ENCODE measurements around the gene SGO1.

DNA sequence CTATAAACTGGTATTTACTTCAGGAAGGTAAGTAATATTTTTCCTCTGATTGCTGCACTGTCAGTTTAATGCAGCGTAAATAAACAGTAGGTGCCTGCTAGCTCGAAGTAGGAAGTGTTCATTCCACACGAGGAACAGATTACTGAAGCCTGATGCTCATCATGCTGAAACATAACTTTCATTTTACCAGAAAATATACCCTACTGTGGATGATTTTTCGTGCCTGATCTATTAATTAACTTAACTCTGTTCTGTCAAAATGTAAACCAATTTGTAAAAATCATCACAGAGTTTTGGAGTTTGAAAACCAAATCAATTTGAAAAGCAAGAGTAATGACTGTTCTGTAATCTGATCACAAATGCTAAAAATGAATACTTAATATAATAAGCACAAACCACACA lies 15.4 kb upstream of the SATB1 start:
- CAGE, long polyA plus RNA, result no peak
- RRBS, result no CpG with 5 or more reads among the region's 4 CpGs

GRCh38 chr3:19947610-19948362 lies 889 bp downstream of the RAB5A start:
- CAGE, long polyA plus RNA, result no peak
- RRBS, result 2% methylated on average over 6 of the region's 26 CpGs

- CAGE, long polyA plus RNA, result no peak
- RRBS, result no CpG with 5 or more reads among the region's 2 CpGs
Measured at GRCh38 chr3:20114525-20115093, 71.4 kb downstream of the SGO1 start.

GRCh38 chr3:20185219-20185706 lies 743 bp downstream of the SGO1 start:
- CAGE, long polyA plus RNA, result no peak
- RRBS, result no CpG with 5 or more reads among the region's 15 CpGs

- CAGE, long polyA plus RNA, result no peak
- RRBS, result 1% methylated on average over 11 of the region's 65 CpGs
Measured at GRCh38 chr3:20185760-20186694, at the start of gene SGO1. SGO1 (minus strand) TSS chr3:20186206.

GRCh38 chr3:23392594-23393741 lies 189.8 kb downstream of the UBE2E2 start:
- CAGE, long polyA plus RNA, result no peak
- RRBS, result no CpG with 5 or more reads among the region's 7 CpGs

- CAGE, long polyA plus RNA, result no peak
Measured at GRCh38 chr3:23524416-23524624, 281.4 kb upstream of the UBE2E1 start.

GRCh38 chr3:23943880-23944660 lies 1.0 kb upstream of the NR1D2 start:
- CAGE, long polyA plus RNA, result no peak
- RRBS, result no CpG with 5 or more reads among the region's 15 CpGs

- CAGE, long polyA plus RNA, result no peak
- RRBS, result no CpG with 5 or more reads among the region's 1 CpG
Measured at GRCh38 chr3:24244505-24245004, 250.1 kb downstream of the THRB start.

DNA sequence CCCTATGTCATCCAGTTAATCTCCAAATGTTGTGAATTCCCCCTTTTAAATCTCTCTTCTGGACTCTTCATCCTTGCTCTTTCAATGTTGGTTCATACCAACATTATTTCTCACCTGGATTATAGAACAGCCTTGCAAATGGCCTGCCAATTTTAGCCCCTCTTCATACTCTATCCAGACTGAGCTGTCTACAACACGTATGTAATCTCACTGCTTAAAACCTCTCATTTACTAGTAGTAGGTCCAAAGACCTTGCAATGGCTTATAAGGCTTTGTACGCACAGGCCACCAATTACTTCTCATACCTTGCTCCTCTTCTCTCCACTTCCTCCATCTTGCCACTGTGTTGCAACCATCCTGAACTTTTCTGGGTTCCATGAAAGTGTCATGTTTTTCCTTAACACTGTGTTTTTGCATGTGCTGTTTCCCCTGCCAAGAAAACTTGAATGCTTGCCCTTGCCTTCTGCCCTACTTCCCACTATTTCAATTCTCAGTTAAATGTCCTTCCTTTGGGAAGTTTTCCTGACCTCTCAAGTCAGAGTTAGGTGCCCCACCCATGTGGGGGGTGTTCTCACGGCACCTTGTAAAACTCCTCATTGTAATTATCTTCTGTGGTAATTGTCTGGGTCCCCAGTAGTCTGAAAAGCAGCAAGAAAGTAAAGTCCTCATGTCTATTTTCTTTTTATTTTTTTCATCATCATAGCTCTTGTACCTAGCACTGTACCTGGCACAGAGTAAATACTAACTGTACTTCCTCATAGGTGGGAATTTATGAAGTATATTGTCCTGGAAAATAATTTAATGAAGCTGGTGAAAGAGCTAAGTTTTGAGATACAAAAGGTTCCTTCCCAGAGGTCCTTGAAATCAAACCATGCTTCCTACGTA lies 182.8 kb downstream of the THRB start:
- CAGE, long polyA plus RNA, result no peak
- RRBS, result no CpG with 5 or more reads among the region's 4 CpGs

DNA sequence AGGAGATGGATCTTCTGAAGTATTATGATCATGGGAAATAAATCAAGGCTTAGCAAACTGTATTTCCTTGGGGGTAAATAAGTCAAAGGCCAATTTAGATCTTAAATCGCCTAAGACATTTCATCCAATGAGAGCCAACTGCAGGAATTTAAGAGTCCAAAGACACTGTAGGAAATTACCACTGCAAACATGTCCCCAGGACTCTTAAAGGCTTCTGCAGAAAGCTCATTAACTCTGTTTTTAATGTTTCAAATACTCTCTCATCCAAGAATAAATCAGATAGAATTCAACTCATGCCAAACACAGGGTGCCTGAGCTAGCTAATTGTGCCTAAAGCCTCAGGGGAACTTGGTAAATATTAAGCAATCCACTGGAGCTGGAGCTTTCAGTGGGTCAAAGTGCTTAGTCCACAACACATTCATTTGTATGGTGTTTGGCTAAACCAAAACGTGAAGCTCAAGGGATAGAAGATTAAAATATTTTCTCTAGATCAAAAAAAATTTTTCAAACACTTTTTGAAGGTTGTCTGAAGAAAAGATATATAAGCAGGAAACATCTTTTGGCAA lies 131.5 kb downstream of the THRB start:
- CAGE, long polyA plus RNA, result no peak
- RRBS, result no CpG with 5 or more reads among the region's 2 CpGs

- CAGE, long polyA plus RNA, result no peak
- RRBS, result no CpG with 5 or more reads among the region's 4 CpGs
Measured at GRCh38 chr3:24482337-24483070, 12.1 kb downstream of the THRB start.

DNA sequence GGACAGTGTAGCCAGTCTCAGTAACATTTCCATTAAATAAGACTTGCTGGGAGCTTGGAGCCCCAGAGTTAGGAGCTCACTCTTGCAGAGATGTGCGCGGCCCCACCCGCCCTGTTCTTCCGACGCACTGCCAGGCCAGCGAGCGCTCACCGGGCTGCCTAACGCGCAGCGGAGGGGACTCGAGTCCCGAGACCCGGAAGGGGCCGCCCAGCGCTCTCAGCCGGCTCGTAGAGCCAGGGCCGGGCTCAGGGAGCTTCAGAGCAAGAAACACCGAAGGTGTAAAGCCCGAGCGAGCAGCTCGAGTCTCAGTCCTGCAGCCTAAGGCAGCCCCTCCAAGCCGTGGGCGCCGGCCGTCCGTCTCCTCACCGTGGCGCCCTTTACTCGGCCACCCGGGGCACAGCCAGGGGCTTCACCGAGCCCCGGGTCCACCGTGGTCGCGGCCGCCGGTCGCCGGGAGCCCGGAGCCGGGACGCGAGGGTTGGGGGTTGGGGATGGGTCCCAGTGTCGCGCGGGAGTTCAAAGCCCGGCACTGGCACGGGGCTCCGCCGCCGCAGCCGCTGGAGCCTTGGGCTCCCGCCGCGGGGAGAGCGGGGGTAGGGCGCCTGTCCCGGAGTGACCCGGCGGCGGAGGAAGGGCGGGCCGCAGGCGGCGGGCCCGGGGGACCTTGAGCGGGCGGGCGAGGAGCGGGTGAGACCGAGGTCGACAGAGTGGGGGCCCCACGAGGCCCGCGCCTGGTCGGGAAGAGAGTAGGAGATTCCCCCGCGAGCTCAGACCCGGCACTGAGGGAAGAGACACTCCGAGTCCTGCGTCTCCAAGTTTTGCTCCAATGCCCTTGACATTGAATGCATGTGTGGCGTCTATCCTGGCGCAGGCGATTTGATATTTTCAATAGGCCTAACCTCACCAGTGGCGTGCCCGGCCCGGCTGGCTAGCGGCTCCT lies 26.9 kb upstream of the THRB start:
- CAGE, long polyA plus RNA, result no peak
- RRBS, result 2% methylated on average over 44 of the region's 90 CpGs

DNA sequence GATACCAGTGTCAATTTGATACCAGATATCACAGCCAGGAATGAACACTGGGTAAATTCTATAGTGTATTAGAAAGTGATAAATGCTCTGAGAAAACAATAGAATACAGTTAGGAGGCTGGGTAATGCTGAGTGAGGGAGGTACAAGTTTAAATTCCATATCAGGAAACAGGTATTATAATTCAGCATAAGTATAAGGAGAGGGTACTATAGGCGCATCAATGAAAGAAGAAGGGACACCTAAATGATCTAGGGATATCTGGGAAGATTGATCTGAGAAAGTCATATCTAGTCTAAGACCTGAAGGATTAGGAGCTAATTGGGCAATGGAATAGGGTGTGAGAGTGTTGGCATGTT lies 36.3 kb upstream of the THRB start:
- CAGE, long polyA plus RNA, result no peak
- RRBS, result no CpG with 5 or more reads among the region's 1 CpG

GRCh38 chr3:25611135-25611939 lies 53.4 kb downstream of the TOP2B start:
- CAGE, long polyA plus RNA, result no peak
- RRBS, result no CpG with 5 or more reads among the region's 7 CpGs

- CAGE, long polyA plus RNA, result no peak
- RRBS, result no CpG with 5 or more reads among the region's 3 CpGs
Measured at GRCh38 chr3:26011000-26011372, 221.1 kb downstream of the OXSM start.

DNA sequence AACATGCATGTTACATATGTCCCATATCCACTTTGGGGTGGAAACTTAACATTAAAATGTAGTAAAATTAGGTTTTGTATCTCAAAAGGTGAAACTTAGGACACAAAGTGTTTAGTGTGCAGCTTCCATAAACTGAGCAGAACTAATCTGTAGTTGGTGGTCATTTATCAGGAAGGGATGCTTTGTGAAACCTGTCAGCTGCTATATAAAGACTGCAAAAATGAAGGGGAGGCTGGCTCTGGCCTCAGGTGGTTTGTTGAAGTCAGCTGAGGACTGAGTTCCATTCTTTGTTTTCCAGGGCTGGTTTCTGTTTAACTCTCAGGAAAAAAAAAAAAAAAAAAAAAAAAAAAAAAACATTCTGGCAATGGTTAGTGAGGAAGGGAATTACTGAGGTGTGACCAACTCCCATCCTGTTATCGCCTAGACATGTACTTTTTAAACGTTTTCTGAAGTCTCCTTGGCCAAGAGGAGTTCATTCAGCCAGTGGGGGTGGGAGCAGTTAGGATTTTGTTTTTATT lies 316.2 kb downstream of the OXSM start:
- CAGE, long polyA plus RNA, result no peak
- RRBS, result no CpG with 5 or more reads among the region's 2 CpGs

- CAGE, long polyA plus RNA, result no peak
- RRBS, result no CpG with 5 or more reads among the region's 1 CpG
Measured at GRCh38 chr3:26439087-26439299, 183.6 kb upstream of the LRRC3B start.

DNA sequence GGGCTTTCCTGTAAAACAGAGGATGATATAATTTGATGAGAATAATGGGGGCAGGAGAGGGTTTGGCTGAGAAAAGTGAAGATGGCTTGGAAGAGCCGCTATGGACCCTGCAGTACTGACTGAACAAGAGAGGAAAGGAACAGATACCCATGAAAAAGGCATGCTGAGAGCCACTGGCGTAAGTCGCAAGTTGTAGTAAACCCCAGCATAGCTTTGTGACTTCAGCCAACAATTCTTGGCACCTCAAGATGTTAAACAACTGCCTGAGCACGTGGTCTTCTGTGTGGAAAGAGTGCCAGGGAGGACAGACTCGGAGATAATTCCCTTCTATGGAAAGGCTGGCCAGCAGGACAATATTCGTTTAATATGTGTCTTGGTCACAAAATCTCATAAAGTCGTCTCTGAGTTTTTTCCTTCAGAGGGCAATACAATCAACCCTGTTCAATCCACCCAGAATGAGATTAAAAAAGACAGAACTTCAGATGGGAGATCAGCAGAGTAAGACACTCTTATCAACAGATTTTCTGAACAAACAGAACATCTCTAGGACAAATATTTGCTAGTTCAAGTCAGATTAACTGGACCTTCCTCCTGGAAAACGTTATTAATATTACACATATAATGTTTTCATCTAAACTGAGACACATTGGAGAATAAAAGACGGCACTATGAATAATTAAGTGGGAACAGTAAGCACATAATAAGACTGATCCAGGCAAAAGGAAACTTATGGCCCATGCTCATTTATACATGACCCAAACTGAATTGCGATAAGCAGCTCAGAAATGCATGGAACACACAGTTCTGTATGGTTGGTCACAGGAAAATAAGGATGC lies 49.2 kb downstream of the NEK10 start:
- CAGE, long polyA plus RNA, result no peak
- RRBS, result no CpG with 5 or more reads among the region's 10 CpGs

- CAGE, long polyA plus RNA, result no peak
- RRBS, result no CpG with 5 or more reads among the region's 3 CpGs
Measured at GRCh38 chr3:27329282-27329702, 39.9 kb downstream of the NEK10 start.

All from BJ (cell line).